Cardiac septum (tissue), 1 donor: ENCODE measurements around a stretch of chr10.

DNA sequence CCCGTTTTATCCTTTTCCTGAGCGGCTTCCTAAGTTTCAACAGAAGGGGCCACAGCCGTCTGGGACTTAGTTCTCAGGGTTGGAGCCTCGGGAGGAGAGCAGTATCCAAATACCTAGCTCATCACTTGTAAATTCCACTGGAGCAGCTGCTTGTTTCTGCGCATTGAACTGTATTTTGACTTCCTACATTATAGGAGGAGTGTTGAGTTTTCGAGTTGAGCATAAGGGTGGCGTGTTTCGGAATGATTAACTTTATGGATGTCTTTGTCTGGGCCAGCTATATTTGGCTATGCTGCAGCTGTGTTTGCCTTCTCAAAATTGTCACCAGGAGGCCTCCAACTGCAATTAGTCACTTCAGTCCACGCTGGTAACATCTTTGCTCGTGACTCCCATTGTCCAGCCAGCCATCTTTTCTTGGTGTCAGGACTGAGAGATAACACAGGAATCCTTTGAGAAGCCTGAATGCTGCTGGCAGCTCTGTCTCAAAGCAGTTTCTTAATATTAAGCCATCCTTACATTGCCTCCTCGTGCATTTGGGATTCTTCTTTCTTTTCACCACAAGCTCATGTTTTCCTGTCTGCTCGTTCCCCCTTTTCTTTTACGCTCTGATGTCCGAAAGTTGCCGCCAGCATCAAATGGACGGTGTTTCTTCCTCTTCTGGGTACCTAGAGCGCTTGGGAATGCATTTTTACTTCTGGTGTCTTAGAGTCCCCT lies 9.2 kb downstream of the CELF2 start:
- PRO-cap = no peak

DNA sequence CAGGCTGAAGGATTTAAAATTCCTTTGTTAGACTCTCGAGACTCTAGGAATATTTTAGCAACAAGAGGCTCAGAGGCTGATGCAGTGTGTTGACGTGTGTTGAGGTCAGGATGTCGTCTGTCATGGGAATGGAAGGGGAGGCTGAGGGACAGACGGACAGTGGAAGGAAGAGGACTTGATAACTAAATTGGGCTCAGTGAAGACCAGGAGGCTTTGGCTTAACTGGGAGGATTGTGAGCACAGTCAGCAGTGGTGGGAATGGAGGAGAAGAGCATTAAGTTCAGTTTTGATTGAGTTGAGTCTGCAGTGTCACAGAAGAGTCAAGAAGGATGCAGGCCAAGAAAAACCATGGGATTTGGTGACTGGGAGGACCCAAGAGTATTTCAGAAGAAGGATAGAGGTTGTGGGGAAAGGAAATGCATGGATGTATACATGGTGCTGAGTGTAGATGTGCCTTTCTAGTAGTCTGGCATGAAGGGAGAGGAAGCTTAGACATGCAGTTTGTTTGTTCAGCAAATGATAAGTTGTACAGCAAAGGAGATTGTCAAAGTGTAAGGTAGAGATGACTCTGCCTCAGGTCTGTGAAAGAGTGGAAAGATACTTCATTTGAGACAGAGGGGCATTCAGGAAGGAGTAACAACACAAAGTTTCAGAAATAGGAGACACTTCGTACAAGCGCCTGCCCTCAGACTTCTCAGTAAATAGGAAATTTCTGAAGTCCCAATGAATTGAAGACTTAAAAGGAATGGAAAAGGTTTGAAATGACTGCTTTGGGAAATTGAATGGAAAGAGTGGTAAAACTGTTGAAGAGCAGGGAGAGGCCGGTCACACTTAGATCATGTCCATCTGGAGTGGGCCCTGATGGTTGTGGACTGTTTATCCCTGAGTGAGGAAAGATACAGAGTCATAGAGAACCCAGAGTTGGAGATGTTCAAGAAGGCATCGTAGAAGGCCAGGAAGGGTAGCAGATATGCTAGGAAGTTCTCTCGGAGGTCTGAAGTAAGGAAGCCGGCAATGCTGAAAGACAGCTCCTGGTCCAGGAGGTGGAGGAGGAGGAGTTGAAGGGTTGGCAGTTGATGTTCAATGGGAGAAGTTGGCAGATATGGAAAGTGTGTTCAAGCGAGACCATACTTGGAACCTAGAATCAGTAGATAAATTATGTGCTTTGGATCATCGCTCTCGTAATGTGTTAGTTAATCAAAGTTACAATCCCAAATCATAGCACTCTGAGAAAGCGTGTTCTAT lies 152.4 kb downstream of the CELF2 start:
- PRO-cap = no peak

- PRO-cap = bidirectional peak, plus-strand start at chr10:11171164, minus-strand start at chr10:11171022
Measured at GRCh38 chr10:11170876-11171992, 153.6 kb downstream of the CELF2 start.

GRCh38 chr10:11190786-11191199 lies 173.1 kb downstream of the CELF2 start:
- PRO-cap = no peak

- PRO-cap = unidirectional peak, minus-strand start at chr10:11233665
Measured at GRCh38 chr10:11233493-11234126, 215.9 kb downstream of the CELF2 start.

GRCh38 chr10:11243051-11243469 lies 225.4 kb downstream of the CELF2 start:
- PRO-cap = no peak

DNA sequence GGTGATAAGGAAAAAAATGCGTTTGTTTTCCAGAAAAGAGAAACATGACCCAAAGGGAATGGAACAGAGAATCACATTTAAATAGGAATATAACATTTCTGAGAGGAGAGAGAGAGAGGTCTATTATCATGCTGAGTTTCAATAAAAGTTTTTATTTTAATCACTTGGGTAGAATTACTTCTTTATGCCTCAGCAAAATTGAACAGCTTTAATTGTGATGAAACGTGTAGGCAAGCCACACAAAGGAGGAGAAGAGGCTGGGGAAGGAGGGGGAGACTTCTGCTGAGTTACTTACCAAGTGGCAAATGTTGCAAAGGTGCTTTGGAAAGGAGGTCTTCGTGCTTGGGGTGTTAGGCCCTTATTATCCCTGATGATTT lies 251.7 kb downstream of the CELF2 start:
- PRO-cap = no peak

DNA sequence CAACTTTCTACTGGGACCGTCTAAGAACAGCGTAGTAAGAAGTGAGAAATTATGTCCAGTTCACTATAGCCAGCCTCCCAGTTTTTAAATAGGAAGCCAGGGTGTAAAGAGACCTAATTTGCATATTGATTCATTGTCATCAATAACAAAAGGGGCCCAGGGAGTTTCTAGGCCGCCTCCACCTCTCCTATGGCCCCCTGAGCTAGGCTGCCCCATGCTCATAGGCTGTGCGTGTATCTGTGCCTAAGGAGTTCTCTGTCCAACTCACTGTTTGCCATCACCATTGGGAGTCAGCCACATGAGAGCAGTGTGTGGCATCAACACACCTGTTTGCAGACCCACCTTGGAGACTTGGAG lies 289.1 kb downstream of the CELF2 start:
- PRO-cap = no peak

DNA sequence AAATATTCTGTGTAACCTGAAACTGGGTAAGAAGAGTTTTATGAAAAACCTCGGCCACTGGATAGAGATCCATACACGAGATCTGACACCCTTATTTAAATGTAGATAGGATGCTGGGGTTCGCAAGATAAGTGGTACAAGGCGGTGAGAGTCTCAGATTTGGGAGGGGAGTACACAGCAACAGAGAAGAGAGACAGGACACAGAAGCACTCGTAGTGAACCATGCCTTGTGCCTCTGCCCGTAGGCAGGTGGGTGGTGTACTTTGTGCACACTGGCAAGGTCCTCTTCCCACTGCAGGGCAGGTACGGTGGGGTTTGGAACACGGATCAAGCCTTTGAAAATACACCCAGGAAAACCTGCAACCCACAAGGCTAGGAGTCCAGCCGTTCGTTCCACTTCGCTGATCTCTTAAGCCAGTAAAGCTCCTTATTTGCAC lies 162.8 kb downstream of the USP6NL start:
- PRO-cap = no peak

- PRO-cap = no peak
Measured at GRCh38 chr10:11538817-11539983, 72.2 kb downstream of the USP6NL start.

- PRO-cap = no peak
Measured at GRCh38 chr10:11684630-11685712, 57.2 kb upstream of the ECHDC3 start.

GRCh38 chr10:11687060-11687807 lies 54.9 kb upstream of the ECHDC3 start:
- PRO-cap = no peak

DNA sequence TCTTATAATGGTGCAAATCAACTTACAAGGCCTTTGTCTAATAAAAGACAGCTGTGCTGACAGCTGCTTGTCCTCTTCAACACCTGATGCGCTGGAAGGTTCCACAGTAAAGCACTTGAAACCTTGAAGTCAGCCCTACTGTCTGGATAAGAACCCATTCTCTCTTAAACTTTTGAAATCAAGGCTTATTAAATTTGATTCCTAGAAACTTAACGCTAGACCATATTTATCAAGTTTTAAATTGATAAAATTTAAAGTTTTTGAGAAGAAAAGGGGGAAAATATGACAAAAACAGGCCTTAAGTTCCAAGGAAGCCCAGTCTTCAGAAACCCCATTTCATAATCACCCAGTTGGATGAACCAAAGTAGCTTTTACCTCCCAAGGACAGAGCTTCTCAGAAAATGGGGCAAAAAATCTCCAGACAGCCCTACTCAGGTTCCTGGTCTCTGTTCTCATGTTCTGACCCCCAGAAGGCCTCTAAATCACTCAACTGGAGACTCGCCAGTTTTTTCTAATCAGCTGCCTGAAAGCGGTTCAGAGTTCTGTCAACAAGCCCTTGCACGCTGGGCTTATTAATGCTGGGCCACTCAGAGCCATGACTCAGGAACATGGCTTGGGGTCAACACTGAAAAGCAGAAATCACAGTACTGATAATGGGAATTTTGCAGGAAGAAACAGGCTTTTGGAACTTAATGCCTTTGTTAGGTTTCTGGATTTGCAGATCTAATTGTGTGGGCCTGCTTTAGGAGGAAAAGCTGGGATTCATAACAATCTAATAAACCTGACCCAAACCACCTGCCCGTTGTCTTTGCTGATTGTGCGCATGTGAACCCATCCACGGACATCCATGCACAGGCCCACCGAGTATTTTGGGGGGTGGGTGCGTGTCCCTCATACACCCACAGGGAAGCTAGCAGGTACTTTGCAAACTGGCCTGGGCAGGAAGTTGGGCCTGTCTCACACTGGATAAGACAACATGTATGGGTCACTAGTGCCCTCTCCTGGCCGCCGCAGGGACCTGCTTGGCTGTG lies 15.2 kb downstream of the ECHDC3 start:
- PRO-cap = no peak

GRCh38 chr10:11758716-11759153 lies 16.6 kb downstream of the ECHDC3 start:
- PRO-cap = no peak

GRCh38 chr10:11823812-11824137 lies 619 bp downstream of the PROSER2 start:
- PRO-cap = no peak

GRCh38 chr10:11824217-11825464 lies 1.5 kb downstream of the PROSER2 start:
- PRO-cap = no peak

DNA sequence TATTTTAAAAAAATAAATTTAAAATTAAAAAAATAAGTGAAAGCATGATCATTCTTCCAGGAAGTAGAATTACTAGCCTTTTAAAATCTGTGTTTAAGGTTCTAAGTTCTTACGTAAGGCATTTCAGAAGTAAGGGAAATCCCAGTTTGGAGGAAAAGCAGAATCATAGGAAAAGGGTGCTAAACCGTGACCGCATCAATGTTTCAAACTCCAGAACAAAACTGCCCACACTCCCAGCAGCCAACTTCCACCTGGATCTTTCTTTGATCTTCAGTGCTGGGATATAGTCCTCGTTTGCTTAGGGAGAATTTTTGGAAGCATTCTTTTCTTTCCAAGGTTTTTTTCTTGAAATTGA lies 8.8 kb downstream of the PROSER2 start:
- PRO-cap = no peak

GRCh38 chr10:11894985-11895560 lies 71.9 kb downstream of the PROSER2 start:
- PRO-cap = no peak

GRCh38 chr10:12220975-12221516 lies 25.1 kb downstream of the CDC123 start:
- PRO-cap = no peak

DNA sequence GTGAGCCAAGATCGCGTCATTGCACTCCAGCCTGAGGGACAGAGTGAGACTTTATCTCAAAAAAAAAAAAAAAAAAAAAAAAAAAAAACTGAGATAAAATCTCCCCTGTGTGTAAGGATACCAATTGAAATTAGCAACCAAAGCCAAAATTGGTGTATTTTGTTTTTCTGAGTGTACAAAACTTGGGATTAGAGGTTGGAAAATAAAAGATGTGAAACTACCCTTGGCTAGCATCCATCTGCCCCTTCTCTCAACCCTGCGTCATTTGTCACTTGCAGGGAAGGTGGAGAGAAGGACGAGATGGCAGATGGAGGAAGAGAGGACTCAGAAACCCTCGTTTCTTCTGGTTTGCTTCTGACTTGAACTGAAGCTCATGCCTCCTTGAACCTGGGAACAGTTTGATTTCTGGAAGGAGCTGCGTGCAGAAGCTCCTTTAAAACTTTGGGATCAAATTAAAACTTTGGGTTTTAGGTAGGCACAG lies 16.1 kb upstream of the CAMK1D start:
- PRO-cap = no peak